ENCODE measurements around a stretch of chr3.

DNA sequence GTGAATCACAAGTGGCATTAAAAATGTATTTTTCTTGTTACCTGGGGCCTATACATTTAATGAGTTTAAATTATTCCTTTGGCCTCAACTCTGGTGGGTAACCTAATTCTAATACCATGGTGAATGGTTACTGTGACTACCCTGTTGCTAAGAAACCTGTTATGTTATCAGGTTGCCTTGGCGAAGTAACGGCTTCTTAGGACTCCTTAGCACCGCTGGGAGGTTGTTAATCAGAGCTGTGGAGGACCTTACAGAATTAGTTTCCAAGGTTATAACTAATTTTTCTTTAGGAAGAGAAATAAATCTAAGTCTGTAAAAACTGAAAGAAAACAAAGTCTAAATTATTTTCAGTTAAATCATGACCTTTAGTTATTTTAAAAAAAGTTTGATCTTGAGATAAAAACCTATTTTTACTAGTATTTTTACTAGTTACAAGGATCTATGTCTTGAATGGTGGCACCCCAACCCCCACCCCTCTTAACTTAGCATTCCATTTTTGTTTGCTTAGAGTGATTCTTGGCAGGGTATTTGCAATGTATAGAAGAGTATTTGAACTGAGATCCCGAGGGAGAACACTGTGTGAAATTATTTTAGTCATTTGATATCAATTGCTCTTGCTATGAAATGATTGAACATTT lies 155.5 kb downstream of the FNDC3B start:
- PRO-cap, 2 experiments: no peak in any of the 2 experiments

DNA sequence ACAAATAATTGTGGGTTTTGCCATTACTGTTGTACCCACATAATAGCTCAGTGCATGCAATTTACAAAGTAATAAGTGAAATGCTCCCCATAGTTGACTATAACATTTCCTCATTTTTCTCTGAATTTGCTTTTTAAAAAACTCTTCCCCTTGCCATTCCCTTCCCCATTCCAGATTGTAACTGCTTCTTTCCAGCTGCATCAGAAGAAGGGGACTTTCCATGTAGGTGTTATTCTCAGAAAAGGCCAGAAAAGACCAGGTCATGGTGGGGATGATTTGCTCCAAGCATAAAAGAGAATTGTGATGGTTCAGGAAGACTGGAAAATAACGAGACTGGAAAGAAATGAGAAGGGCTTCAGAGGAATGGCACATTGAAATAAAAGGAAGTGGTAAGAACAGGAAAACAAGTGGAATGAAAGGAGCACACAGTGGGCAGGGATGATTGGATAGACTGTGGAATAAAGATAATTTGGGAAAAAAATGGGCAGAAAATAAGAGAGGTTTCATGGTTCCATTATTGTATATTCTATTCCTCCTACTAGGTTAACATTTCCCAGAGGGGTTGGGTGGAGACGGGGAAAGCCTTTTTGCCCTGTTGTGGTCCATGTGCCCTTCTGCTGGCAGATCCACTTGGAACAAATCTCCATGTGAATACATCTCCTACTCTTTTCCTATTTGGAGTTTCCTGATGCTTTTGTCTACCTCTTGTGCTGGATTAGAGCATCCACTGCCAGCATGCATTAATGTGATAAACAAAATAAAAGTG lies 186.4 kb downstream of the GHSR start:
- PRO-cap, 2 experiments: no peak in any of the 2 experiments

DNA sequence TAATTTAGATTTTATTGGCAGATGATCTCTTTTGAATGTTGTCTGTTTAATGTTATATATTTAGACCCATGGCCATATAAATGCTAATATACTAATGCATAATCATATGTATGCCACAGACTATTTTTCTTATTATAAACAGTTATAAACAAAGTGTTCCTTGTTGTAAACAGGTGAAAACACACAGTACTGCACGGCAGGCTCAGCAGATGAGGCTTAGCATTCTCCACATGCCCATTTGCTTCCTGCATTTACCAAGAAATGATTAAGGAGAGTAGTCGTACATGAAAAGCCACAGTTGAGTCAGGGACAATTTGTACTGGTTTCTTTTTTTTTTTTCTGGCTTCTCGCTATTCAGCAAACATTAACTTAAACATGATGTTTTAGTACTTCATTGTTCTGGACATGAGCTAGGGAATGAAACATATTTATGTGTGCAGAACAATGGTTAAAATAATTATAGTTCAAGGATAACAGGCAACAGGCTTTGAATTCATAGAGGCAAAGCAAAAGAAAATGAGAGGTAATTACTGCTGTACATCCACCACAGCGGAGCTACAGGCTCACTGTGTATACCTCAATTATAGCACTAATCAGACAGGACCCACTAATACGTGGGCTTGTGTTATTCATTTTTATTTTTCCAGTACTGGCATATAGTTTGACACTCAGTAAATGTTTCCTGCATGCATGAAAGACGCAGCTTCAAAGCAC lies 63.4 kb downstream of the GHSR start:
- PRO-cap, 2 experiments: no peak in any of the 2 experiments

DNA sequence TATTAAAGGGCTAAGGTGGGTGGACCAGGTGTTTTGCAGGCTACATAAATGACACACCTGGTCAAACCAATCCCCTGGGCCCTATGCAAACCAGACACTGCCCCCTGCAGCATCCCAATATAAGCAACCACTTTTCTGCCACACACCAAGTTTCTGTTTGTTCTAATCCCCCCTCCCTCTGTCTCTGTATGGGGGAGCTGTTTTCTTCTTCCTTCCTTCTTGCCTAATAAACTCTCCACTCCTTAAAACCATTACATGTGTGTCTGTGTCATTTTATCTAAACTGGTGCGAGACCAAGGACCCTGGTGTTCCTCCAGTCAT lies 44.6 kb downstream of the NCEH1 start:
- PRO-cap, 2 experiments: peak in 1 of 2 experiments; most common plus-strand start position 148 of the sequence (in 1)

DNA sequence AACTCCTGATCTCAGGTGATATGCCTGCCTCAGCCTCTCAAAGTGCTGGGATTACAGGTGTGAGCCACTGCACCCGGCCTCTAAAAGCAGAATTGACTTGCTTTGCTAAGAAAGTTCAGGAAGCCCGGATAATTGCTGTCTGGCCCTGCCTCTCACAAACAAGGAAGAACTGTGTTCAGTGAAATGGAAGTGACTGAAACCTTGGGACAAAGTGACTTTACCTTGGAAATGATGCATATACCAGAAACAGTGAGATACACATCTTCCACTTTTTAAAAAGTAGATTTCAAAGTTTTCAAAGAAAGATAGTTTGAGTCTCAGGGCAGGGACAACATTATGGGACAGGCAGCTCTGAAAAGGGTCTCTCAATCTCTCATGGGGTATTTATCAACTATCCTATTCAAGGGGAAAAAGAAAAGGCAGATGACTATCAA lies 12.7 kb downstream of the NCEH1 start:
- PRO-cap, 2 experiments: peak in 1 of 2 experiments; most common plus-strand start position 178 of the sequence (in 1)

- PRO-cap, 2 experiments: no peak in any of the 2 experiments
These were observed 416.2 kb upstream of the NAALADL2 start for GRCh38 chr3:174442725-174443589.

DNA sequence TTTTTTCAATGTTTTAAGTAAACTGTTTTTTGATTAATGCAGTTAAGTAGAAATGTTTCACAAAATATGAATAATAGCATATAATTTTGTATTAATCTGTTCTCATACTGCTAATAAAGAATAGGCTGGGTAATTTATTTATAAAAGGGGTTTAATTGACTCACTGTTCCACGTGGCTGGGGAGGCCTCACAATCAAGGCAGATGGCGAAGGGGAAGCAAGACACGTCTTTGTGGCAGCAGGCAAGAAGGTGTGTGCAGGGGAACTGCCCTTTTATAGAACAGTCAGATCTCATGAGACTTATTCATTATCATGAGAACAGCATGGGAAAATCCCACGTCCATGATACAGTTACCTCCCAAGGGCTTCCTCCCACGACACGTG lies 414.8 kb downstream of the NAALADL2 start:
- PRO-cap, 2 experiments: no peak in any of the 2 experiments

GRCh38 chr3:176321914-176322336 lies 875.4 kb downstream of the TBL1XR1 start:
- PRO-cap, 2 experiments: no peak in any of the 2 experiments

DNA sequence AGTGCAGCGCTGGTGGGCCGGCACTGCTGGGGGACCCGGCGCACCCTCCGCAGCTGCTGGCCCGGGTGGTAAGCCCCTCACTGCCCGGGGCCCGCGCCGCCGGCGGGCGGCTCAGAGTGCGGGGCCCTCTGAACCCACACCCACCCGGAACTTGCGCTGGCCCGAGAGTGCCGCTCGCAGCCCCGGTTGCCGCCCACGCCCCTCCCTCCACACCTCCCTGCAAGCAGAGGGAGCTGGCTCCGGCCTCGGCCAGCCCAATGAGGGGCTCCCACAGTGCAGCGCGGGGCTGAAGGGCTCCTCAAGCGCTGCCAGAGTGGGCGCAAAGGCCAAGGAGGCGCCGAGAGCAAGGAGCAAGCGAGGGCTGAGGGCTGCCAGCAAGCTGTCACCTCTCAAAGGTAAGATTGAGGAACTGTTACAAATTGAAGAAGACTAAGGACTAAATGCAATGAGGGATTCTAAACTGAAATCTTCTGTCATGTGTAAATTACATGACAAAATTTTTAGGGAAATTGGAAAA lies 834.8 kb downstream of the TBL1XR1 start:
- PRO-cap, 2 experiments: no peak in any of the 2 experiments

GRCh38 chr3:176927168-176927736 lies 270.0 kb downstream of the TBL1XR1 start:
- PRO-cap, 2 experiments: no peak in any of the 2 experiments

DNA sequence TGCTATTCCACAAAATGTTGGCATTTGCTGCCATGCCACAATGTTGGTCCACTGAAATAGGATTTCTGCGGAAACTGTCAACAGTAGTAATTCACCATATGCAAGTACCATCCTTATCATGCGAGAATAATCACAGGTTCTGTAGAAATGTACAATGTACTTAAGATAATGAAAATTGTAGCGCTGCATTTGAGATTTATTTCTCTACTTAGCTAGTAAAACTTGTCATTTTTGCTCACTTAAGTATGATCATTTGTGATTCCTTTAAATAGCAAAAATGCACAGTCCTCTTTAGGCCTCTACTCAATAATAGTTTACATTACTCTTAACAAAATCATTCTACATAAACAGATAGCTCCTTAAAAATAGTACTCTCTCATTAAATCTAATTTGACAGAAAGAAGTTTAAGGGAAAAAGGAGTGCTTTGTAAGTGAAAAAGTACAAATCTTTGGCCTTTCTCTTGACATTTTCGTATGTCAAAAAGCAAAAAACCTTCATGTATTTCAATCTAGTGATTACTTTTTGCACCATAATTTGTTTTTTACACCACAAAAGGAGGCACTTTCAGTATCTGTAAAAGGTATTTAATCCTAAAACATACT lies 175.5 kb downstream of the TBL1XR1 start:
- PRO-cap, 2 experiments: no peak in any of the 2 experiments

DNA sequence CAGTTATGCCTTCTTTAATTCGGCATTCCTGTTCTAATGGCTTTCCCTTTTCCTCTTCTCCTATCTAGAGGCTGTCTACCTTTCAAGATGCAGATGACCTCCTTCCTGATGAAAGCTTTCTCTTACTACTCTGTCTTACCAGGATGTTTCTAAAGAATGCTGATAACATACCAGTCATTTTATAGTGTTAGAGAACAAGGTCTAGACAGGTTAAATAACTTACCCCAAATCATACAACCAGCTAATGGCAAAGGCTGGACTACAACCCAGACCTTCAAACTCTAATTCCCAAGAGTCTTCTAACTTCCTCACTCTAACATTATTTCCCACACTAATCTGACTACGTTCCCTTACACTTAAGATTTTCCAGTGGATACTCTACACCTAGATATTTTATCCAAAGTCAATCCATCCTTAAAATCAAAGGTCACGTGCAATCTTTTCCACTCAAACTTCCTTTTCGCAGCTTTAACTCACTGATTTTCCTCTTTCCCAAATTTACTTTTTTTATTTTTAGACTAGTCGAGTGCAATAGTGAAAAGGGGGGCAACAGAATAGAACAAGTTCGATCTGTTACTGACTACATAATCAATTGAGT lies 77.0 kb downstream of the TBL1XR1 start:
- PRO-cap, 2 experiments: no peak in any of the 2 experiments

DNA sequence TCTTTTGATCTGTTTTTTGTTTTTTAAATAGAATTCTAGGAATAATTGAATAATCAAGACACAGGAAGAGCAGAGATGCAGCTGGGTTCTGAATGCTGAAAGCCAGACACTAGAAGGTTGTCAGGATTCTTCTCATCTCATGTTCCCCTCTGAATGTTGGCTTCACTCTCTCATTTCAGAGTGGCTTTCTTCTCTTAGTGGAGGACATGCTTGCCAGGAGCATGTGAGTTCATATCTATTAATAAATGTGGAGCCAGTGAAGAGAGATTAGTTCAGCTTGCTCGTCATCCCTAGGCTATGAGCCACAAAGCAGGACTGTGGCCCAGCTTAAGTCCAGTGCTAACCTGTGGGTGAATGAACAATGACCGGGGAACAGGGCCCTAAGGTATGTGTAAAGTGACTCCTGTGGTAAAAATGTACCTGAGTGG lies 96.8 kb upstream of the TBL1XR1 start:
- PRO-cap, 2 experiments: no peak in any of the 2 experiments

DNA sequence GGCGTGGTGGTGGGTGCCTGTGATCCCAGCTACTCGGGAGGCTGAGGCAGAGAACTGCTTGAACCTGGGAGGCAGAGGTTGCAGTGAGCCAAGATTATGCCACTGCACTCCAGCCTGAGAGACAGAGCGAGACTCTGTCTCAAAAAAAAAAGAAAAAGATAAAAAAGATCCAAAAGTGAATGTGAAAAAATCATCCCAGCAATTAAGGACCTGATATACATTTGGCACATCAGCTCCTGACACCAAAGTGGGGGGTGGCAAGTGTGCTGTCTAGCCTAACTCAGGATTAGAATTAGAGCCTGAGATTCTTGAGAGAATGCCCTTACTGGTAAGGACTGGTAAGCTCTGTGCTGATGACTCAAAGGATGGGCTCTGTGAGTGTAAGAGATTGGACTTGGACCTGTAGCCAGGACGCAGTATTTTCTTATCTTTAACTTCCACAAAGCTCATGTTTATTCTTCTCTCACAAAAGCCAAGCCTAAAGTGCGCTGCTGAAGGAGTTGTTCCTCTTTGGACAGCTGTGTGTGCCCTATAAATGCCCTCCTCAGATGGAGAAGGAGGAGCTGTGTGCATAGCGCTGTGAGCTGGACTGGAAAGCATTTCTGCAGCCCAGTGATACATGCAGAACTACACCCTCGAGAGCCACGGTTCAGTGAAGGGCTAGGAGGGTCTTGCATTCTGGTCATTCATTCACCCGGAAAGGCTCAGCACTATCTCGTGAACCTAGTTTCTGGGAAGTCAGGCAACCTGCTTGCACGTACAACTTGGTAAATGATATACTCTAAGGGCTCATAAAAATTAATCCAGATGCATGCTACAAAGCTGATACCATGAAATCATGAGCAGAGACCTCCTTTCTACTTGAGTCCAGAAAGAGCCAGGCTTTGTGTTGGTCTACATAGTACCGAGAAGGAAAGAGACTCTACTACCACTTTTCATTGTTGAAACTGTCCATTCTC lies 102.8 kb upstream of the TBL1XR1 start:
- PRO-cap, 2 experiments: peak in 1 of 2 experiments; most common plus-strand start position 833 of the sequence (in 1)

- PRO-cap, 2 experiments: no peak in any of the 2 experiments
These were observed 254.5 kb upstream of the TBL1XR1 start for GRCh38 chr3:177451642-177452308.

- PRO-cap, 2 experiments: no peak in any of the 2 experiments
These were observed 268.0 kb upstream of the TBL1XR1 start for GRCh38 chr3:177465085-177465784.

DNA sequence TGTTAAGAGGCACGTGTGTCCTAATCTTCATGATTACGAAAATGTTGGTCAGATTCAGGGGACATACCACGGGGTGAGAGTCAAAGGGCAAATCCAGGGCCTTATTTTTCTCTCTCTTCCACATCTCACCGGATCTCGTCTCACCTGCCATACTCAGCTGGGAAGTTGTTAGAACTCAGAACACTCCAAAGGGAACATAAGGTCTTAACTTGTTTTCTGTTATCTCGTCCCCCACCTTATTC lies 475.3 kb upstream of the TBL1XR1 start:
- PRO-cap, 2 experiments: no peak in any of the 2 experiments

DNA sequence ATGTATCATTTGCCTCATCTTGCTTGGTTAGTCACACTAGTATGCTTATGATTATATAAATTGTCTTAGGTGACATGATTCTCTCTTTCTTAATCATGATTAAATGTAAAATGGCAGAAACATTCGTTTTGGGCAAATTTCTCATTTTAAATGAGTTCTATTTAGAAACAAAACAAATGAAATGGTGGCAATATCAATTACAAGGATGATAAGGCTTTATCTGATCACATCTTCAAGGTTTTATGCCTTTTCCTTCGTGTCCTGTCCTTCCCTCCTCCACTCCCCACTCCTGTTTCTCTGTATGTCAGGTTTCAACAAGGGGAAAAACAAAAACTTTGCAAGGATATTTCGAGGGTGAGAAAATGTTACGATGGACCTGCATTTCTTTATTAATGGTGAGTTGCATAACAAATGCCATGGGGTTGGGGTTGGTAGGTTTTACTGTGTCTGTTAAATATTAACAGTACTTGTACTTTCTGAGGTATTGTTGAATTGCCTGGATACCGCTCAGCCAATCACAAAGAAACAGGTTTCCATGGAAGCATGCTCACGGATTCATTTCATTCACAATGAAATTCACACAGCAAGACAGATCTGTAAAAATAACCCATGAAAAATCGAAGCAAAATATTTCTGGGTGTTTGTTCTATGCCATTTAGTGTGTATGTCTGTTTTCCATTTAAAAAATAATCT lies 479.5 kb upstream of the TBL1XR1 start:
- PRO-cap, 2 experiments: no peak in any of the 2 experiments

- PRO-cap, 2 experiments: no peak in any of the 2 experiments
These were observed 15.7 kb downstream of the KCNMB2 start for GRCh38 chr3:178551768-178552492.

DNA sequence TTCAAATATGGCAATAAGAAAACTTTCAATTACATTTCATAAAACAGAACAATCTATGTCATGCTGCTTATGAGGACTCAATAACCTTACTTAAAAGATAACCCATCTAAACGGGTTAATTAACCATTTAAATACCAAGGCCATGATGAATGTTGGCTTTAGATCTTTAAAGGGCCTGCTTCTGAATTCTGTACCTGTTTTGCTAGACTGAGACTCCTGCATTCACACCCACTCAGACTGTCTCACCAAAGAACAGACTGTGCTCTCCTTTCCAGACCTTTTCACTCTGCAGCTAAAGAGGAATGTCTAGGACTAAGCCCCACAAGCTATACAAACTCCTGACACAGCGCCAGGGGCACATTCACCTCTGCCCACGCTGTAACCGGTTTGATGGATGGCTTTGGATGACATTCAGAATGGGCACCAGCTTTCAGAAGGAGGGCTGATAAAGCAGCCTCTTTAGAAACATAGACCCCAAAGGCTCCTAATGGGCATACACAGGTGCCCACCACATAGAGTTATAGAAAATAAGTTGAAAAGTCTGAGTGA lies 200.0 kb downstream of the KCNMB2 start:
- PRO-cap, 2 experiments: no peak in any of the 2 experiments